Aorta (tissue), 1 donor: ENCODE measurements around the genes AP3B1 and MTX3.

GRCh38 chr5:77376978-77377271, 115.2 kb downstream of the WDR41 start:
- PRO-cap = no peak

- PRO-cap = no peak
Observed at GRCh38 chr5:77883684-77883931, 107.5 kb upstream of the TBCA start.

- PRO-cap = bidirectional peak, plus-strand start at chr5:78294832, minus-strand start at chr5:78294727
Observed at GRCh38 chr5:78294107-78295468, at the start of gene AP3B1. Gene AP3B1 (minus strand): TSS chr5:78294698.

DNA sequence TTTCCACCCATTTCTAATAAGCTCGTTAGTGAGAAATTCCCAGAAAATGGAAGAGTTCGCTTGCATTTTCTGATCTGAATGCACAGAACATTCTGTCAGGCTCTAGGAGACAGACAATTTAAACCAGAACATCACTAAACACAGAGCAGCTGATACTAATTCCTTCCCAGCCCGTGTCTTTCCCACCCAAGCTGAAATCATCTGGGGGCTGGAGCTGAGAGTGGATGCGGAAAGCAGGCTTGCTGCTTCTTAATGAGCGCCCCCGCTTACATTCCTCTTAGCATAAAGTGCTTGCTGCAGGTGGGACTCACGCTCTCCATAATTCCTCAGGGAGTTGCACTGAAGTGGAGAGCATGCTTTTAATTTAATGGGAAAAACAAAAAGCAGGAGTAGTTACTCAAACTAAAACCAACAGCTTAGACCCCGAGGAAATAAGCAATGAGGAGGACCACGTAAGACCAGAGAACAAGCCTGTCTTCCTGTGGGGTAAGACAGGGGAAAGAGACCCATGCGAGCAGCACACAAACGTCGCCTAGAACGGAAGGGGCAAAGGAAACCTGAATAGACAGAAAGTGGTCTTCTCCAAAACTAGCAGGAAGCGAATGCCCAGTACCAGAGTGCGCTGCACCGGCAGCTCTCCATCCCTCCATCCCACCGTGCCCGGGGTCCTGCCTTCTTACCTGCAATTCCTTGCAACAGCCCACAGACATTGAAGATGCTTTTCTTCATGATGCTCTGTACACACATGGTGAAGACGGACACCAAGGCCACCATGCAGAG, 139.3 kb downstream of the LHFPL2 start:
- PRO-cap = no peak

DNA sequence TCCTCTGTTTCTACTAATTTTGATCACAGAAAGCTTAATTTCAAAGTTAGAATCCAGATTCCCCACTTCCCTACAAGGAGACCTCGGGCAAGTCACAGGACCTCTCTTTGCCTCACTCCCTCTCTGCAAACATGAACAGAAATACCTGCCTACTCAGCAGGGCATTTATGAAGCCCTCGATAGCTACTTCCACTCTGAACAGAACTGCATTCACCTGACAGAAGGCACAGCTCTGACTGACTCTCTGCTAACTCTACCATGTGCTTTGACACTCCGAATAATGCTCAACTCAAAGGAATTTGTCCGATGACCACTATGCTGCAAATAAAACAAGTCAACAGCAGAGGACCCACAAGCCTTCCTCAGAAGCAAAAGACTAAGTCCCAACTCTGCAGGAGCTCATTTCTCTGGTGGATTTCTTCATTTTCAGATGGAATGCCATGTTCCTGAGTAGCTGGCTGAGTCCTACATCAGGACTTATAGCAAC, 21.0 kb downstream of the LHFPL2 start:
- PRO-cap = no peak

GRCh38 chr5:78628016-78628762, 20.4 kb downstream of the LHFPL2 start:
- PRO-cap = no peak

- PRO-cap = no peak
Observed at GRCh38 chr5:79081725-79082366, 12.3 kb downstream of the BHMT2 start.

GRCh38 chr5:79093870-79094634, 17.6 kb upstream of the BHMT start:
- PRO-cap = no peak

DNA sequence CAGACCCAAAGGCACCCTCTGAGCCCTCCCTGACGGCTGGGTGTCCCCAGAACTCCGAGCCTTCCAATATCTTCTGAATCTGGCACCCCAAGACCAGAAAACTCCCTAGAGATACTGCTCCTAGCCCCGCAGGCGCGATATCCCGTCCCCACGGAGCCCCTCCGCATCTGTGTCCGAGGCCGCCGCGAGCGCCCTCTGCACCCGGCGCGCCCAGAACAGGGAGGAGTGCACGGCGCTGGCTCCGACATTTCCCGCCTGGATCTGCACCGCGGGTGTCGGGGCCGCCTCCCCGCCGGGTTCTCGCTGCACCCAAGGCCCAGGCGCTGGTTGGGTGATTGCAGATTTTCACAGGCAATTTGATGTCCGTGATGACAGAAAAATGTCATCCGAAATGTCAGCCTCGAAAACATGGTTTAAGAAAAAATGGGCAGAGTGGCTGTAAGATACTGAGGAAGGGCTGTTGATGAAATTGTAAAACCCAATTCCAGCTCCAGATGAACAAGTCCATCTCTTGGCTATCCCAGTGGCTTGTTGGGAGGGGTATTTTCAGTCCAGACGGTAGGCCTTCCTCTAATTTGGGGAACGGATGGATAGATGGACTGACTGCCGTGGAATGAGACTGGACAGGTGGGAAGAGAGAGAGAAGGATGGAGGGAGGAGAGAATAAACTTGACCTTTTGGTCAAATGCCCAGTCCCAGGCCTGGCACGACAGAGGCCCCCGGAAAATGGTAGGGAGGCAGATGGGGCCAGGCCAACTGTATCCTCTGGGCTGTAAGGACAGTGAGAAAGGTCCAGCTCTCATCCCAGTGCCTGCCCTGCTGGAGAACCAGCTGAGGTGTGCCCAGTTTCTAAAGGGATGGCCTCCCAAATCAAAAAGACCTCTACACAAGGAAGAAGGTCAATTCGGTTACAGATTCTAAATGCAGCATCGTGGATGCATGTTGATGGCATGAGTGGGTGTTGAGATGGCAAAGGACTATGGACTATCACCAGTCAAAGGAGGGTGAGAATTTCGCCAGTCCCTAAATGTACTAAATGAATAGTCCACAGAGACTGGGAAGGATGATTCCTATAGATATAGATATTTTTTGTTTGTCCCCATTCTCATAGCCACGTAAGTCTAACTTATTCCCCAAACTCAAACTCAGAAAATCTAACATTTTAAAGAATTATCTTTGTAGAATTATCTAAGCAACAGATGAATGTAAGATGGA, 1.0 kb downstream of the BHMT start:
- PRO-cap = no peak

GRCh38 chr5:79299940-79300429, 64.1 kb downstream of the JMY start:
- PRO-cap = no peak

DNA sequence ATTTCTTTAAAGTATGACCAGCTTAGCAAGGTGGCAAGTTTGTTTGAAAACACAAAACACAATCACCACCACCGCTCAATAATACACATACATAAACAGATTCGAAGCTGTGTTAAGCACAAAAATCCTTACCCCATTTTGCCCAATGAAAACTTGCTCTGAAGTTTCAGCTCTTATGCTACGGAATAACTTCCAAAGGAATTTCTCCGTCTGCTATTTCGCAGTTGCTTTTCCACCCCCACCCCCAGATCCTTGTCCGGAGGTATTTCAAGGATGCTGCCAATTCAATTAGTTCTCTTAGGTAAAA, 1.3 kb downstream of the HOMER1 start:
- PRO-cap = no peak

DNA sequence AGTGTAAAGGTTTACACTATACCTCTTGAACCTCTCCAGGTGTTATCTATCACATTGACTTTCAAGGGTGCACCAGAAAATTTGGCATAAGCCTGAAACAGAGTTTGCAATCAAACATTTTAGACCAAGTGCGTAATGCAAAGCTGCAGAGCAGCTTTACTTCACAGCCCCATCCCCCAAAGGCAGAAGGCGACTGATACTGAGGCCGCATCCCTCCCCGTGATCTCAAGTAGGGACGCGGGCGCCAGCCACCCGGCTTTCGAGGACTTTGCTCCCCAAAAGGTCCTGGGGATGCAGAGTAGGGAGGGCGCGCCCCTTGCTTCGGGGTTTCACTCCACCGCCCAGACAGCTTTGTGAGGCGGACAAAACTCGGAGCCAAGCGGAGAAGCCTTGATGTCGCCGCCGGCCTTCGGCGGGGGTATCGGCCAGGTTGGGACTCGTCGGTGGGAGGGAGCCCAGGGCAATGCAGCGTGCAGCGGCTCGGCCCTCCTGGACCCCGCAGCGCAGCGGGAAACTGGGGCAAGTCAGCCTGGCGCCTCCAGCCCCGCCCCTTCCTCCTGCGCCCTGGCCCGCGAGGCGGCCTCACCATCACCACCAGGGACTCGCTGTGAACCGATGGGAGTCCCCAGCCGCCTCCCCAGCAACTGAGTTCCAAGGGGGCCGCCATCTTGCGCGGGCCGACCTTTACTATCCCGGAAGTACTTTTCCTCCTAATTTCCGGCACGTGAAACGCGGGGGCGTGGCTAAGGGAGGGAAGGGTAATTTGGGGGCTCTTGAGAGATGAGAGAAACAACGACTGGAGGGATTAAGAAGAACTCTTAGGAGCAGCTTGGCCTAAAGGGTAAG, at the start of gene MTX3:
Gene MTX3, minus strand, starts transcription at position 691 of the 846 bp plus-strand sequence.
- PRO-cap = unidirectional peak, minus-strand start at position 516 of the sequence; unidirectional peak, minus-strand start at position 646 of the sequence

DNA sequence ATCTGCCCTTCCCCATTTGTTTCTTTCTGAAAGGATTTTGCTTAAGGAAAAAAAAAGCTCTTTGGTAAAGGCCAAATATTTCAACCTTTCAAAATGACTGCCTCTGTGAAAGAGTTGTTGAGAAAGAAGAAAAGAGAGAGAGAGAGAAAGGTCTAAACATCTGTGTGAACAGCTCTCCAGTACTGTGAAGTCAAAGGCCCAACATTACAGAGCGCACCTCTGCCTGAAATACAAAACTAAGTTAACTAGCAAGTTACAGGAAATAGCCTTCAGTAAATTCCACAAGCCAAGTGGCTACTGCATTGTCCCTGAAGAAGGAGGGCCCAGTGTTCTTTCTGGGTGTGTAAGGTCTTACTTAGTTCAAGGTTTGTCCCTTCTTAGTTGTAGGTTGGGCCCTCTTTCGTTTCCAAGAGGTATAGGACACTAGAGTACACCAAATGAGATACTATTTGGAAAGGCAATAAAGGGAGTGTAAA, 104.4 kb downstream of the THBS4 start:
- PRO-cap = no peak

DNA sequence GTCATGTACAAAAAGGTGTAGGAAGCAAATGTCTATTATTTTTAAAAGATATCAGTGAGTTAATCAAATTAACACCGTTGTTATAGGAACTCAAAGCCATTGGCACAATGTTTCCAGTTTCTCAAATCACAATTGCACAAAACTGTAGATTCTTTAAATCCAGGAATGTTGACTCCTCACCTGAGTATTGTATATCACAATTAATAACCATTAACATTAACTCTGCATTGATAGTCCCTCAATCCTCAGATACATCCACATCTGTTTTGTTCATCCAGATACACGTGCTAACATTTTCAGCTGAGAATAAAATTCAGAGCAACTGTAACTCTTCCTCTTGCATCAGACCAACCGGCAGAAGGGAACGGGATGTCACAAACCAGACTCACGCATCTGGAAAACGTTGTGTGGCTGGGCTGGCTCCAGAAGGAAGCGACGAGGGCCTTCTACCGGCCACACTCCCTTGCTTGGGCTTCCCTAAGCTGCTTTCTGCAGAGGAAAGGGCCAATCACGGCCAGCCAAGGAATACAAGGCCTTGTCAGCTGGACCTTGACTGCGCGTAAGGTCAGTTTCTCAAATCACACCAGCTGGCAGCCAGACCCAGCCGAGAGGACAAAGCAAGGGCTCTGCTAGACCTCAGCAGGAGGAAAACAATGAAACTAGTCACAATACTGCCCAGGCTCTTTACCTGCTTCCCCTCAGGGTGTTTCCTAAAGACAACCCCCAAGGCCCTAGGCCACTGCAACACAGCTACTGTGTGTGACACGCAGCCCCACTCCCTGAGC, 105.9 kb downstream of the THBS4 start:
- PRO-cap = no peak

DNA sequence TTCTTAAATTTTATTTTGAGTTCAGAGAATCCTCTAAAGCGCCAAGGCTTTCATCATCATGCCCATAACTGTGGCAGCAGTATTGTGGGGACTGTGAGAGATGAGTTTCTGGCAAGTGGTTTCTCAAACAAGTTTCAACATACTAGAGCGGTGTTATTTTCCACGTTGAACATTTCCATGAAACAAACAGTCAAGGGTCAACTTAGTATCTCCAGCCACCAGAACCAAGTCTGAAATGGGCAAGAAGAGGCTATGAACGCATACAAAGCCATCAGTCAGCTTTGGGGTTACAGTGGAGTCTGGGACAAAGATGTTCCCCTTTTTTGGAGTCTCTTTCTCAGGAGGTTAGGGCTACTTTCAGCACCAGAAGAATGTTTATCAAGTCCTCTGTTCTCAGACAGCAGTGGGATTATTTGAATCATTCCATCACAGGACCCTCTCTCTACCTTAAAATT, 40.3 kb downstream of the SERINC5 start:
- PRO-cap = no peak

DNA sequence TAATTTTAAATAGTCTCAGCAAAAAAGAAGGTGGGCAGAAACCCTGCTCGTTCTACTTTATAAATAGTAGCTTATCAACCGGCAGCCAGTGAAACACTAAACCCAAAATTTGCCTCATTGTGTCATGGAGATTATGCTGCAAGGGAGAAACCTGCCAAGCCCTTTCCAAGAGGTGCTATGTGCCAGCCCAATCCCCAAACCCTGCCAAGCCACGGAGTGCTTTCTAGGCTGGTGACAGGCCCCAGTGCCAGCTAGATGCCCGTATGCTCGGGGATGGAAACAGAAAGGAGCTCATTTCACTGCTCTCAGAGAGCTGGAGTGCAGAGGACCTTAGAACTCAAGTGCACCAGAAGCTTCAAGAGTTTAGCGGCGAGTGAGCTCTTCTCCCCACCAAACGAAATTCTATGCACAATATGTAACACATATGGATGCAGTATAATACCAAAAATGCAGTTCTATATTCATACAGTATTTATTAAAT, 38.6 kb downstream of the SERINC5 start:
- PRO-cap = no peak

GRCh38 chr5:80238803-80239831, 16.7 kb downstream of the SERINC5 start:
- PRO-cap = no peak

GRCh38 chr5:80964349-80964906, 4.3 kb downstream of the RASGRF2 start:
- PRO-cap = no peak

DNA sequence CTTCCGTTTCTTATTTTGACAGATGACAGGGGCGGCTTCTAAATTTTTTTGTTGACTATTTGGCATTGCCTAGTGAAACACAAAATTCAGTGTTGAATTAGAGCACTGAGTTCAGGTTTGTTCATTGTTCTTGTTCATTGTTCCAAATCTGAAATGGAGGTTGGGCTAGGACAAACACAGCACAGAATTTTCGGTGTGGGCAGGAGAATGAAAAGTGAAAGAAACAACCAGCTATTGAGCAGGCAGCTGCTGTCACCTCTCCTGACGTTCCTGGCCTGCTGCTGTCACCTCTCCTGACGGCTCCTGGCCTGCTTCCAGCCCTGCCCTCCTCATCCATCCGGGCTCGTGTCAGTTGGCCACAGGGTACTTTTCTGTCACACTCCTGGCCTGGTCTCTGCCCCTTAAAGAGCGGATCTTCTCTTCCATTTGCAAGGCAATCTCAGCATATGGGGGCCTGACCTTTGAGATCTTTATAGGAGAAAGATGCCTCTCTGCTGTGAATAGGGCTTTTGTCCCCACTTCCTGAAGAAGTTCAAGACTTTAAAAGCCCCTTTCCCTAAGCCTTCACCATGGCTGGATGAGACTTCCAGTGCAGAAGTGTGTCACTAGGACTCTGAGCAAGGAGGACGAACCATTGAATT, 45.2 kb upstream of the CKMT2 start:
- PRO-cap = no peak

DNA sequence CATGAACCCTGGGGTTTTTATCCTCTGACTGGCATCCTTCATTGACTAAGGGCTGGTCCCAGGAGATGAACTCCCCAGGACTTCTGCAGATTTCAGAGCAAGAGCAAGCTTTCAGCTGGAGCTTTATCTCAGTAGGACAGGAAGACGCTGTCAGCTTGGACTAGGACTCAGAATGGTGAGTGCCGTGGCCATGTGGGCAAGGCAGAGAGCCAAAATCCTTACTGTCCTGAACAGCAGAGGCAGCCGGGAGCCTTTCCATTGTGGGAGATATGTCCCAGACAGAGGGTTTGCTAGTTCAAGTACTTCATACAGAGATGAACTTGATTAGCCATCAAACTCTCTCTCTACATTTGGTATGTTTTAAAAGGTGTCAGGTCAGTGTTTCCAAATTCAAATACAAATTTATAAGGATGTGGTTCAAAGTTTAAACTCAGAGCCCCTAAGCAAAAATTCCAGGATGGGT, 3.3 kb upstream of the ACOT12 start:
- PRO-cap = no peak